Foreskin fibroblast (primary cell): ENCODE data around the gene MCRIP2.

DNA sequence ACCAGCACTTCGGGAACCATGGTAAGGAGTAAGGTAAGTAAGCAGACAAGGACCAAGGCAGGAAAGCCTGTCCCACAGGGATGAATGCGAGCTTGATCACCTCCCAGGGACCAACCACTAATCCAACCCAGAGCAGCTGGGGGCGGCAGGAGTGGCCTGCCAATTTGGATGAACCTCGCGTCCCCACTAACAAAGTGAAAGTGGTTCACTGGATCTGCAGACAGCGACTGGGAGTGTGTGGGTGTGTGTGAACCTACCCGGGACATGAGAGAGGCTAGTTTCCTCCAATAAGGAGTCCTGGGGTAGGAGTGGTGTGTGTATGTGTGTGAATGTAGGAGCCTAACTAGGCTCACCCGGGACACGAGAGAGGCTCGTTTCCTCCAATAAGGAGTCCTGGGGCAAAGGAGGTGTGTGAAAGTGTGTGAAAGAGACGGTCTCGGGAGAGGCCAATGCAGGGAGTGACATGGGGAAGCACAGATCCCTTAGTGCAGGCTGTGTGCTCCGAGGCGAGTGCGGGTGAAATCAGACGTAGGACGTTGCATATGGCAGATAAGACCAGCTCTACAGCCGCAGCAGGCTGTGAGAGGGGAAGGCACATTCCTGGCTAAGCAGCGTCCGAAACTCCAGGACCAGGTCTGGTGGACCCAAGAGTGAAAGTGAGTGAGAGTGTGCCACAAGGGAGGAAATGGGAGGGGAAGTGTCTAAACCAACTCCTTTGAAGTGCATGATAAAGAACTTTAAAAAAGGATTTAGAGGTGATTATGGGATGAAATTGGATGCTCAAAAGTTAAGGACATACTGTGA lies 11.5 kb downstream of the POLR3K start:
- RRBS: 83% methylated on average over 1 of the region's 20 CpGs

DNA sequence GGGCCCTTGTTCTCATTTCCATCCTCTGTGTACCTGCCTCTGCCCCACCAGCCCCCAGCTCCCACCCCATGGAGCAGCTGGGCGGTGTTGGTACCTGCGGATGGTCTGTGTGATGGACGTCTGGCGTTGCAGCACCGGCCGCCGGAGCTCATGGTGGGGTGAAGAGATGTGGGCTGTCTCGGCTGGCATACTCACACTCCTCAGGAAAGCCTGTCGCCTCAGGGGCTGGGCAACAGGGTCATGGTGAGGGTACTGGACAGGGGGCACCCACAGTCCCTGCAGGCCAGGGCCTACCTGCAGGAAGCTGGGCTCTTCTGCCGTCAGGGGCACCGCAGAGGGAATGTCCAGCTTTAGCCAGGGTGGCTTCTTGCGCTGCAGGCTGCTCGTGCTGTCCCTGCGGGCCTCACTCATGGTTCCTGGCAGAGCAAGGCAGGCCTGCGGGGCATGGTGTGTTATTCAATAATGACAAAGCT lies 7.8 kb downstream of the RHBDF1 start:
- RRBS: no CpG with 5 or more reads among the region's 15 CpGs

- RRBS: no CpG with 5 or more reads among the region's 11 CpGs
Observed at GRCh38 chr16:84597-85427, 6.8 kb downstream of the MPG start.

DNA sequence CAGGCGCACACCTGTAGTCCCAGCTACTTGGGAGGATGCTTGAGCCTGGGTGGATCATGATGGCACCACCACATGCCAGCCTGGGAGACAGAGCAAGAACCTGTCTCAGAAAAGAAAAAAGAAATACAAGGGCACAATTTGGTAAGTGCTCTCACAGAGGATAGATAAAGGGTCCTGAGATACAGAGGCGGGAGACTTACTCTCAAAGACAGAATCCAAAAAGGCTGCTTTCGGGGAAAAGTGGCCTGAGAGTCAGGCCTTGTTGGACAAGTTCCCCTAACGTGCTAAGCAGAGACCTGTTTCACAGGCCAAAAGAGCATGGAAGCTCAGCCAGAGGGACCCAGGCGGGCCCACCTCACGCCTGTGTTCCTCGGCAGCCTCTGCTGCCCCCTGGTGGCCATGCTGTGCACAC lies 18.7 kb downstream of the MPG start:
- RRBS: no CpG with 5 or more reads among the region's 7 CpGs

DNA sequence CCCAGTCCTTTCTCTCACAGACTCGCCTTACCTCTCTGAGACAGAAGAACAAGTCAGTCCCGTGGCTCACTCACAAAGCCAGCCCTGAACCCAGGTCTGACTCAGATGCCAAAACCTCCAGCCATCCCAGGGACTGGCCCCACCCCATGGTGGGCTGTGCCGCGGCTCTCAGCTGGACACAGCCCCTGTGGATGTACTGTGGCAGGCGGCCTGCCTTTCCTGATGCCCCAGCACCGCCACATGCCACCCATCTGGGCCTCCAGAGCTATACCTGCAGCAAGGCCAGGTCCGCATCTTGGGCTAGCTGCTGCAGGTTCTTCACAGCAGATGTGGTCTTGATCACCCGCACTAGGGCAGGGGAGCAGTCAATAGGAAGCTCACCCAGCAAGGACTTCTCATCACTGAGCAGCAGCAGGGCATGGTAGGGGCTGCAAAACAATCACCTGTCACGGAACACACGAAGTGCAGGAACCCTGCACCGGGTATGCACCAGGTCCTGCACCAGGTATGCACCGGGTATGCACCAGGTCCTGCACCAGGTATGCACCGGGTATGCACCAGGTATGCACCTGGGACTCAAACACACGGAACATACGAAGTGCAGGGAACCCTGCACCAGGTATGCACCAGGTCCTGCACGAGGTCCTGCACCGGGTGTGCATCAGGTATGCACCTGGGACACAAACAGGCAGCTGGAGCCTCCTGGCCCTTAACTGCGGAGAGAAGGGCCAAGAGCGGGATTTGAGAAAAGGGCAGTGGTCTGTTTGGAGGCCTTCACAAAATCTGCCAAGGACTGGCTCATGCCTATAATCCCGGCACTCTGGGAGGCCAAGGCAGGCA lies 20.1 kb downstream of the MPG start:
- RRBS: 93% methylated on average over 2 of the region's 20 CpGs

DNA sequence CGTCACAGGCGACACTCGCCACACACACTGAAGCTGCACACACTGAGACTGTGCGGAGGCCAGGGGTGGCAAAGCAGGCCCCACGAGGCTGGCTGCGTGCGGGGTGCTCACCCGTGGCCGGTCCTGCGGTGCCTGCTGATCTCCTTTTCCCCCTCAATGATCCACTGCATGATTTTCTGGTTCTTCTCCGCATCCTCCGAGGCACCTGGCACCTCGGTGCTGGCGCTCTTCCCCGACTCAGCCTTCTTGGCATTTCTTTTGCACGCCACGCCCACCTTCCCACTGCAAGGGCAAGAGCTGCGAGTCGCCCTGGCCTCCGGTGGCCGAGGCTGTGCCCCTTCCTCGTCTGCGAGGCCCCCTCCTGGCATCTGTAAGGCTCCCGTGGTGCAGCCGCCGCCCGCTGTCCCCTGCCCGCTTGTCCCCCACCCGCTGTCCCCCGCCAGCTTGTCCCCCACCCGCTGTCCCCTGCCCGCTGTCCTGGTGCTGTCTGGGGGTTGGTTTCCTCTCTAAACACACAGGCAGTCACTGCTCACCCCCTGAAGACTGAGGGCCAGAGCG lies 14.1 kb downstream of the PDIA2 start:
- RRBS: no CpG with 5 or more reads among the region's 33 CpGs

DNA sequence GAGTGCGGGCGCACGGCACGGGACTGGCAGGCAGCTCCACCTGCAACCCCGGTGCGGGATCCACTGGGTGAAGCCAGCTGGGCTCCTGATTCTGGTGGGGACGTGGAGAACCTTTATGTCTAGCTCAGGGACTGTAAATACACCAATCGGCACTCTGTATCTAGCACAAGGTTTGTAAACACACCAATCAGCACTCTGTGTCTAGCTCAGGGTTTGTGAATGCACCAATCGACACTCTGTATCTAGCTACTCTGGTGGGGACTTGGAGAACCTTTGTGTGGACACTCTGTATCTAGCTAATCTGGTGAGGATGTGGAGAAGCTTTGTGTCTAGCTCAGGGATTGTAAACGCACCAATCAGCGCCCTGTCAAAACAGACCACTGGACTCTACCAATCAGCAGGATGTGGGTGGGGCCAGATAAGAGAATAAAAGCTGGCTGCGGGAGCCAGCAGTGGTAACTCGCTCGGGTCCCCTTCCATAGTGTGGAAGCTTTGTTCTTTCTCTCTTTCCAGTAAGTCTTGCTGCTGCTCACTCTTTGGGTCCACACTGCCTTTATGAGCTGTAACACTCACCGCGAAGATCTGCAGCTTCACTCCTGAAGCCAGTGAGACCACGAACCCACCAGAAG lies 10.8 kb downstream of the AXIN1 start:
- RRBS: no CpG with 5 or more reads among the region's 17 CpGs

- RRBS: no CpG with 5 or more reads among the region's 10 CpGs
Observed at GRCh38 chr16:424312-424604, 1.2 kb upstream of the RAB11FIP3 start.

- RRBS: 89% methylated on average over 9 of the region's 16 CpGs
Observed at GRCh38 chr16:505296-505872, 22.1 kb upstream of the CAPN15 start.

GRCh38 chr16:509058-509657 lies 18.4 kb upstream of the CAPN15 start:
- RRBS: no CpG with 5 or more reads among the region's 16 CpGs

DNA sequence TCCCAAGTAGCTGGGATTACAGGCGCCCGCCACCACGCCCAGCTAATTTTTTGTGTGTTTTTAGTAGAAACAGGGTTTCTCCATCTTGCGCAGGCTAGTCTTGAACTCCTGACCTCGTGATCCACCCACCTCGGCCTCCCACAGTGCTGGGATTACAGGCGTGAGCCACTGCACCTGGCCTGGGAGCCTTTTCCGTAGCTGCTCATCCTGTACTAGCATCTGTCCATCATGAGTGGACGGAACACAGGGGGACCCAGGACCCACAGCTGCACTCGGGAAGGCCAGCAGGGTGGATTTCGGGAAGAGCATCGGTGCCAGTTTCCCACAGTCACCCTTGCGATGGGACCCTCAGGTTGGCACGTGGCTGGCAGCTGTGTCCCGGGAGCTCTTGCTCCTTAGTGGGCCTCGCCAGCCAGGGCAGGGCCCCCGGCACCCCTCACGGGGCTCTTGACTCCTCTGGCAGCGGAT lies 9.1 kb downstream of the CAPN15 start:
- RRBS: 89% methylated on average over 4 of the region's 19 CpGs

DNA sequence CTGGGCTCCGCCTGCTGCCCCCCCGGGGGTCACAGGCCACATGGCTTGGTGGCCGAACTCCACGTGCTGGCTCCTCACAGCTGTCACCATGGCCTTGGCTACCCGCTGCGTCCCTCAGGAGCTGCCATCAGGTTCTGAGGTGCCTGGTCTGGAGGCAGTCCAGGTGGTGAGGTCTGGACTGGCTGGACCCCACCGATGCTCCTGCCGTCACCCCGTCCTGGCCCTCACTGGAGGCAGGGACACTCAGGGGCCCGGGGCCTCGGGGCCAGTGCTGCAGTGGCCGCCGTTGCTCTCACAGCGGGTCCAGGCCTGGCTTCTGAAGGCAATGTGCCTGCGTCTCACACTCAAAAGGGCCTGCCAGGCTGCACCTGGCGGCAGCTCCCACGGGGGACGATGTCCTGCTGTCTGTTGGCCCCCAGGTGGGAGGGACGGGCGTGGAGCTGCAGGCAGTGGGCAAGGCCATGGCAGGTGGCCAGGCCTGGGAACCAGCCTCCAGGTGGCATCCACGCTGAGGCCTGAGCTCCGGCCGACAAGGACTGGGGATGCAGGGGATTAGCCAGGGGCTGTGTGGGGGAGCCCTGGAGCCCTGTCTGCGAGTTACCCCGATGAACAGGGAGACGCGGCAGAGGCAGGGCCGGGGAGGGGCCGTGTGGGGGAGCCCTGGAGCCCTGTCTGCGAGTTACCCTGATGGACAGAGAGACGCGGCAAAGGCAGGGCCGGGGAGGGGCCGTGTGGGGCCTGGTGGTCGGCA lies 13.4 kb downstream of the CAPN15 start:
- RRBS: 87% methylated on average over 3 of the region's 35 CpGs

DNA sequence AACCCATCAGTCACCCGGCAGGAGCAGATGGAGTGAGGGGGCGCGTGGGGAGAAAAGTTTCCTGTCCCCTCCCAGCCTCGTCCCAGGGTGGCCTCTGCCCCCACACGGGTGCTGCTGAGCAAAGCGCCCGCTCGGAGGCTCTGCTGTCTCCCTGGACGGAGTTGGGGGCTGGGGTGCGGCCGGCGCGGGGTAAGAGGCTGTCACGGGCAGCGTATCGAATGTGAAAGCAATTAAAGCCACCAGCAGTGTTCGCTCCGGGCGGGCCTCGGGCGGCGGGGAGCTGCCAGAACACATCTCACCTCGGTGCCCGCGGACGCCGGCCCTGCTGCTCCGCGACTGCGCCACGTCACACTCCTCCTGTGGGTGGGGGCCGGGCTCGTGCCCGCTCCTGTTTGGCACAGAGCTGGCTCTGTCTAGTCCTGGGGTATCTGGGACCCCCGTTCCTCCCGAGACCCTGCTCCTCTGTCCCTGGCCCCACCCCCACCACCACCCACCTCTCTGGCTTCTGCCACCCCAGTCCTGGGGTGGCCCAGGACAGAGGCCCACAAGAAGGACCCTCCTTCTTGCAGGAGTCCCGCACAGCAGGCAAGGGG lies 5.1 kb upstream of the PRR35 start:
- RRBS: 13% methylated on average over 22 of the region's 37 CpGs

GRCh38 chr16:635840-636083 lies 343 bp downstream of the METTL26 start:
- RRBS: 2% methylated on average over 6 of the region's 21 CpGs

DNA sequence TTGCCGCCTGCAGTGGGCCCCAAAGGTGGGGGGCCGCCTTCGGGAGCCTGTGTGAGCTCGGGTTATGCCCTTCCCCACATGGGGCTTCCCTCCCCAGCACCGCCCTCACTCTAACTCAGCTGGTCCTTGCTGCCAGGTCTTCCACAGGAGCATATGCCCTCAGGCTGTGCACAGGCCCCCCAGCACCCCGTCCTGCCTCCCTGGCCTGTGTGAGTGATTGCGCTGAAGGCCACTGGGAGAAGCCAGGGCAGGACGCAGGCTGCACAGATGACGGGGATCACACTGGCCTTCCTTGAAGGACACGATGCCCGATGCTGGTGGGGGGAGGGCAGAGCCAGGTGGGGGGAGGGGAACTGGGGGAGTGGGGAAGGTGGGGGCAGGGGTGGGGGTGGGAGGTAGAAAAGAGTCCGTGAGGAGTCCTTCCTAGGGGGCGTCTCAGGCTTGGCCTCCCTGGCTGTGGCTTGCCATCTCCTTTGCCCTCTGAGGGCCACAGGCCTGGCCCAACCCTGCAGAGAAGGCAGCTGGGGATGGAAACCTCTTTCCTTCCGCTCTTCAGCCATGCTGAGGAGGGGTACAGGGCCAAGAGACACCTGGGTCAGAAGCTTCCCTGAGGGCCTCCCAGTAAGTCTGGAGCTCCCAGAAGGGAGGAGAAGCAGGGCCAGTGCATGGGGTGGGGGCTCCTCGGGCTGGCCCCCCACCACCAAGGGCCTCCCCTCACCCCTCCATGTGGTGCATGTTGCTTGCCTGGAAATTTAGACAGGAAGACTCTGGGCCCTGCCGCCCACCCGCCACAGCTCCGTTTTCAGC lies 2.4 kb upstream of the METTL26 start:
- RRBS: no CpG with 5 or more reads among the region's 18 CpGs

DNA sequence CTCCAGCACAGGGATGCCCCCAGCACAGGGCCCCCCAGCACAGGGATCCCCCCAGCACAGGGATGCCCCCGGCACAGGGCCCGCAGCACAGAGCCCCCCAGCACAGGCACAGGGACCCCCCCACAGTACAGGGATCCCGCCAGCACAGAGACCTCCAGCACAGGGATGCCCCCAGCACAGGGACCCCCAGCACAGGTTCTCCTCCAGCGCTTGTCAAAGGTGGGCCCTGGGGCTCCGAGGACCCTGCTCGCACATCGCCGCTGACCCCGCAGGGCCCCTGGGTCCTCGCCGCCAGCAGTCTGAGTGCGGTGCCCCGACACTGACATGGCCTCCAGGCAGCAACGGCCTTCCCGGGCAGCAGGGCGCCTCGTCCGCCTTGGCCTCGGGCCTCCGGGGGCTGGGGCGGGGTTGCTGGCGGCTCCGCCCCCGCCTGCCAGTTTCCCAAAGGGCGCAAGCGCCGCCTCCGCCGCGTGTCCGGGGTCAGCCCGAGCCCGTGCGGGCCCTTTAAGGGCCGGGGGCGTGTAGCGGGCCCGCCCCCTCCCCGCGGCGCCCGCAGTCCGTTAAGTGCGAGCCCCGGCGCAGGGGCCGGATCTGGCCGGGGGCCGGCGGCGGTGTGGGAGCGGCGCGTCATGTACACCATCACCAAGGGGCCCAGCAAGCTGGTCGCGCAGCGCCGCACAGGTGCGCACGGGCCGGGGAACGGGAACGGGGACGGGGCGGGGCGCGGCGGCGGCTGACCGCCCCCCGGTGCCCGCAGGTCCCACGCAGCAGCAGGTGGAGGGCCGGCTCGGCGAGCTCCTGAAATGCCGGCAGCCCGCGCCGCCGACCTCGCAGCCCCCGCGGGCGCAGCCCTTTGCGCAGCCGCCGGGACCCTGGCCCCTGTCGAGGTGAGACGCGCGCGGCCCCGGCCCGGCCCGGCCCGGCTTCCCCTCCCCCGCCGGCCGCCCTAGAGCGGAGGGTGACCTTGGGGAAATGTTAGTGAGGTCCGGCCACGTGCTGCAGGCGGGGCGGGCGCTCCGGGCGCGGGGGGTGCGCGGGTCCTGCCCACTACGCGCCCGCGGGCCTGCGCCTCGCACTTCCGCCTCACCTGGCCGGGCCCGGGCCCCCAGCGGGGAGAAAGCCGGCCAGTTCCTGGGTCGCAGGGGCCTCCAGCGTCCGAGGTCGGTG lies at the start of gene MCRIP2:
Gene MCRIP2, plus strand, starts transcription at position 466 of the 1,167 bp plus-strand sequence.
- RRBS: 1% methylated on average over 75 of the region's 126 CpGs

GRCh38 chr16:665401-666451 lies 2.2 kb upstream of the RHOT2 start:
- RRBS: 78% methylated on average over 13 of the region's 40 CpGs

GRCh38 chr16:681288-682272 lies 1.4 kb downstream of the STUB1 start:
- RRBS: 35% methylated on average over 5 of the region's 49 CpGs

DNA sequence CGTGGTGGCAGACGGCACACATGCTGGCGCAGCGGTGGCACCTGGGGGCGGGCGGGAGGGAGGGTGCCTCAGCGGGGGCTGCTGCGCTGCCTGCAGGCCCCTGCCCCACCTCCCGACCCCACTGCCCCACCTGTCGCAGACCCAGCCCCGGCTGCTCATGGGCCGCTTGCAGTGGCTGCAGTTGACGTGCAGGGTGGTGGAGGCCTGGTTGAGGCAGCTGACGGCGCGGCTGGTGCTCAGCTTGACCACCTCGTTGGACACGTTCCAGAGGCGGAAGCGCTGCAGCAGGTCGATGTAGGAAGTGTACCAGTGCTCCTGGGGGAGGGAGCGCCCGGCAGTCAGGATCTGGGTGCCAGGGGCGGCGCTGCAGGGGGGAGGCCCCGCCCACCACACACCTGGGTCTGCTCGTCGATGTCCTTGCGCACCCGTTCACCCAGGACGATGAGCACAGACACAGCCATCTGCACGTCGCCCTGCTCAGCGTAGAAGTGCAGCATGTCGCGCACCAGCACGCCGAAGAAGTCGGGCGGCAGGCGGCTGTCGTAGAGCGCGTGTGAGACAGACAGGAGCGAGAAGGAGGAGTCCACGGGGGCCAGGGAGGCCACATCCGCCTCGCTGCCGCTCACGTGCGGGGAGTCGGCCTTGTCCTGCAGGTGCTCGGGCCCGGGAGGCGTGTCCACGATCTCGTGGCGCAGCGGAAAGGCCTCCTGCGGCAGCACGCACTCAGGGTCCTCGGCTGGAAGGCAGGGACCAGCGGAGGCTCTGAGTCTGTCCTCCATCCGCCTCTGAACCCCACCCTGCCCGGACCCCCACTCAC lies 936 bp upstream of the JMJD8 start:
- RRBS: no CpG with 5 or more reads among the region's 65 CpGs

GRCh38 chr16:695166-696219 lies 5.3 kb upstream of the WDR24 start:
- RRBS: 4% methylated on average over 26 of the region's 95 CpGs